Osteocyte (in vitro differentiated cells): ENCODE measurements around the gene SETD9.

DNA sequence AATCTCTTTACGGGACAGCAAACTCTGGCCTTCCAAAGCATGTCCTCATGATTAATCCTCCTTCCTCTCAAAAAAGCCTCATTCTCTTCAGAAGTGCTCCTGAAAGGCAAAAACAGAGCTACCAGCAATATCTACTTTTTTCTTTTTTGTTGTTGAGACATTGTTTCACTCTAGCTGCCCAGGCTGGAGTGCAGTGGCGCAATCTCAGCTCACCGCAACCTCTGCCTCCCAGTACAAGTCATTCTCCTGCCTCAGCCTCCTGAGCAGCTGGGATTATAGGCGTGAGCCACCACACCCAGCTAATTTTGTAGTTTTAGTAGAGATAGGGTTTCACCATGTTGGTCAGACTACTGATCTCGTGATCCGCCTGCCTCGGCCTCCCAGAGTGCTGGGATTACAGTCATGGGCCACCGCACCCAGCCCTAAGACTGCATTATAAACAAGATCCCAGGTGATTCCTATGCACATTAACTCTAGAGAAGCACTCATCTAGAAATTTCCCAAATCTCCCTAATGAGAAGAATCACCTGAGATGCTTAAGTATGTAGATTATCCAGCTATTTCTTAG, 17.0 kb downstream of the PLPP1 start:
- PRO-cap = no peak

GRCh38 chr5:55533551-55533964, 1.2 kb downstream of the PLPP1 start:
- PRO-cap = no peak

DNA sequence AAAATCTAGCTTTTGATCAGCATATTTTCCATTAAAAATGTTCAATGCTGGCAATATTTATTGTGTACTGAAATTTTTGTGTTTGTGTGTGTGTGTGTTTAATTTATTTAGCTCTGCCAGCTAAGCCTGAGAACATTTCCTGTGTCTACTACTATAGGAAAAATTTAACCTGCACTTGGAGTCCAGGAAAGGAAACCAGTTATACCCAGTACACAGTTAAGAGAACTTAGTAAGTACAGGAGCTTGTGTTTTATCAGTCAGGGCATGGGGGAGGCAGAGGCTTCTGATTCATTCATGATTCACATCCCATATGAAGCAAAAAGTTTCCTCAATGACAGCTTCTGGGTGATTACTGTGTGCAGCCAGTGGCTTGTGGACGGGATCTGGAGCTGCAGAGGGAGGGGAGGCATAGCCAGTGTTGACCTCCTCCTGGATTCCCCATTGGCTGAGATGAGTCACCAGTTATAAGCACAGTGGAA, 17.6 kb downstream of the IL31RA start:
- PRO-cap = no peak

GRCh38 chr5:55940504-55941349, 54.0 kb downstream of the IL6ST start:
- PRO-cap = no peak

GRCh38 chr5:55975217-55975688, 19.5 kb downstream of the IL6ST start:
- PRO-cap = no peak

DNA sequence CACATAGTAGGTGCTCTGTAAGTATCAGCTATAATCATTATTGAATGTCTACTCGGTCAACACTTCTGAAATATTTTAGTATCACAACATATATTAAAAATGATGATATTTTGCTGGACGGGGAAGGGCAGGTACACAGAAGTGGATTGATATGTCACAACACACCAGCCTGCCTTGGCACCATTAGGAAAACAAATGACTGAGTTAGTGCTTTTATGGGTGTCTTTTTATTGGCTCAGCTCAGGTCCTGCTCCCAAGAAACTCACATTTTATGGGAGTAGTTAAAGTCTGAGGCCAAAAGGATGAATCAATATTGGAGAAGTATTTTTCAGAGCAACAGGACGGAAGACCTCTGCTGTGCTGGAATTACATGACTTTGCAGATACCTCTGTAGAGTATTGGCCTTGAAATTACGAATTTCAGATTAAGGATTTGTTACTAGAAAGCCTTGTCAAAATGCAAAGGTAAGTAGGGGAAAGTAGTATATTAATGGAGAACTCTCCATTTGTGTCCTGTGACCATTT, 2.1 kb upstream of the IL6ST start:
- PRO-cap = no peak

DNA sequence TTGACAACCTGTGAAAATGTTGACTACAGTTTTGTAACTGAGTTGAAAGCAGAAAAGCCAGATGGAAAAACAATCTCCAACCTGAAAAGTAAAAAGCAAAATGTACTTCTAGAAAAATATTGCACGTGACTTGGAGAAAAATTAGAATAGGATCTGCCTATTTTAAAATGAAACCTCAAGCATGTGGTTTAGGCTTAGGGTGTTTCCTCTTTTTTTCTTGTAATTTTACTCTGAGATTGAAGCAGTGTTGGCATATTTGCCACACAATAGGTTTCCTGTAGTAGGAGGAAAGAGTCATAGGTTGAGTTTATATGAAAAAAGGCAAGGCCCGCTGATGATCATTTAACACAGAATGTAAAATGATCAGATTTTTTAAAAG, 76.4 kb upstream of the IL6ST start:
- PRO-cap = no peak

DNA sequence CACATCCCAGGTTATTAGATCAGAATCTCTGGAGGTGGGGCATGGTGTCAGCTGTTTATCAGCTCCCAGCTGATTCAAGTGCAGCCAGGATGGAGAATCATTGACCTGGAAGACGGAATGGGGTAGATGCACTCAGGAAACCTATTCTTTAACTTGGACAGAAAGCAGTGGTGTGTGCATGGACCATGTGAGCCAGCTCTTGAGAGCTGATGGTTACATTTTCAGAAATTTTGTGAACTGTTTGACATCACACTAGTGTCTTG, 108.2 kb upstream of the IL6ST start:
- PRO-cap = no peak

GRCh38 chr5:56123711-56124344, 109.3 kb downstream of the ANKRD55 start:
- PRO-cap = no peak

DNA sequence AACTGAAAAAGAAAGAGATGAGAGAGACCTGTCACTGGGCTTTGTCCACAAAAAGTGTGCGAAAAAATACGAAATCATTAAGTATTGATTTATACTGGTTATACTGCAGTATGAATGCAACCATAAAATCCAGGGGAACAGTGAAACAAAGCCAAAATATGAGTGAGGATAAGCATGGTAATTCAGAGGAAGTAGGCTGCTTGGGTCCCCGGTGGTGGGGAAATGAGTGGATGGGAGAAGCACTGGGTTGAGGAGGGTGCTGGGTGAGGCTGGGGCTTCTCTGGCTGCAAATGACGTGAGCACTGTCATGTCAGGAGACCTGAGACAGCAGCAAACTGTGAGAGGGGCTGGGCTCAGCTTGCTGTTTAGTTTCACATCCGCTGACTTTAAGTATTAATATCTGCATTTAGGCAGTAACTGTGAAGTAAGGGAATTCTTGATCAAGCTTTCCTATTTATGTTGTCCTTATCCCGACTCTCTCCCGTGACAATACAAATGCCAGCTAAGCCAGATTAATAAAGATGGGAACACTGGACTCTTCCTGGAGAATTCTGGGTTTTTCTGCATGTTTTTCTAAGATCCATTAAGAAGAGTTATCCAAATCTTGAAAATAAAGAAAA, 179.9 kb upstream of the ANKRD55 start:
- PRO-cap = no peak

GRCh38 chr5:56612994-56613370, 202.4 kb upstream of the MAP3K1 start:
- PRO-cap = no peak

GRCh38 chr5:56640971-56641448, 174.3 kb upstream of the MAP3K1 start:
- PRO-cap = no peak

GRCh38 chr5:56686139-56687257, 128.9 kb upstream of the MAP3K1 start:
- PRO-cap = no peak

- PRO-cap = no peak
Measured at GRCh38 chr5:56818927-56819725, 3.8 kb downstream of the MAP3K1 start.

DNA sequence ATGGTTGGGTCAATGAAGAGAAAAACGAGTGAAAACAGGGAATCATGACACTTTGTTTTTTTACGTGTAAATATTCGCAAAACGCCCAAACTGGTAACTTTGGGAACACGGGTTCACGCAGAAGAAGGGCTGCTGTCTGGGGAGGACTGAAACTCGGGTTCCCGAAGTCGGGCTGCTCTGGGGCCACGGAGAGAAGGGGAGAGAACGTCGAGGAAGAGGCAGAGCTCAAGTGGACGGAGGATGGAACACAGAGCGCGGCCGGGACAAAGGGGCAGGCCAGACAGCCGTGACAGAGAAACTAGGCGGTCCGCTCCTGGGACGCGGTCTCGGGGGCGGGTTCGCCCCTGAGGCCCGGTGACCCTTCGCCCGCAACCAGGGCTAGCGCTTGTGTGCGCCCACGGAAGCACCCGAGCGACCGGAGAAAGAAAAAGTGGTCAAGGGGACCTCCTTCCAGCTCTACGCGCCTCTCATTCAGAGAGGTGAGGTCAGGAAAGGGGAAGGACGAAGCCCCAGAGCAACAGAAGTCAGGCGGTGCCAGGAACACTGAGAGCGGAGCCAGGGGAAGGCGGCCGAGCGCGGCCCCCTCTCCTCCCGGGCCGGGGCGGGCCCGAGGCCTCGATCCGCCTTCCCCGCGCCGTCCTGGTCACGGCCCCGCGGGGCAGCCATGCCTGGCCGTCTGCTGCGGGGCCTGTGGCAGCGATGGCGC, at the start of gene SETD9:
Gene SETD9 (plus strand): TSS at position 615 of the 706 bp plus-strand sequence.
- PRO-cap = bidirectional peak, plus-strand start at position 279 of the sequence, minus-strand start at position 247 of the sequence; bidirectional peak, plus-strand start at position 625 of the sequence, minus-strand start at position 473 of the sequence

GRCh38 chr5:56933148-56933505, 18.8 kb downstream of the MIER3 start:
- PRO-cap = no peak

DNA sequence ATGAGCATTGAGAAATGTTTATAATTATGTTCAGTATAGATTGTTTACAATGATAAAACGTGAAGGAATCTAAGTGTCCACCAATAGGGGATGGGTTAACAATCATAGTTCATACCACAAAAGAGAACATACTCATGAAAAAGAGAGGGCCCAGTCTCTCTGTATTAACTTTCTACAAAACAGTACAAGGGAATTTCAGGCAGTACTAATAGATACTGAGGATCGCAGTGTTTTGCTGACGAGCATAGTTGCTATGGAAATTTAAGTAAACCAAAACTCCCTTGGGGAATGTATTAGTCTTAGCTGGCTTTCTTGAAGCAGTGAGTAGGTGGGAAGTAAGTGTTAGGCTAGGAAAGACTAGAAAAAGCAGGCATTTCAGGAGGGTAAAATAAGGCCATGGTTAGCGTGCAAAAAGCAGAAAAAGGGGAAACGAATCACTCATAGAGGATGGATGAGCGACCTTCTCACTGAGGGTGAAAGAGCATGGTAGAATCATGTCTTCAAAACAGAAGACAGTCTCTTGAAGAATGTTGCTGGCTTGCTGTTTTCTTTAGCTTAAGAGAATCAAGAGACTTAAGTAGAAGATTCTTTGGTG, 84.3 kb upstream of the ACTBL2 start:
- PRO-cap = bidirectional peak, plus-strand start at position 334 of the sequence, minus-strand start at position 234 of the sequence

GRCh38 chr5:58022105-58022512, 437.8 kb downstream of the PLK2 start:
- PRO-cap = no peak

- PRO-cap = no peak
Measured at GRCh38 chr5:58450704-58451057, 9.2 kb downstream of the PLK2 start.

- PRO-cap = no peak
Measured at GRCh38 chr5:59092874-59093526, 510.1 kb downstream of the RAB3C start.